AG08470 (cell line): Measurements from ENCODE around the gene STOML3.

GRCh38 chr13:37681526-37682133, 83.1 kb upstream of the POSTN start:
- RRBS, result no CpG with 5 or more reads among the region's 6 CpGs

- RRBS, result no CpG with 5 or more reads among the region's 18 CpGs
Measured at GRCh38 chr13:38349276-38349677, 374 bp upstream of the UFM1 start.

- RRBS, result no CpG with 5 or more reads among the region's 1 CpG
Measured at GRCh38 chr13:38514475-38514951, 164.9 kb downstream of the UFM1 start.

GRCh38 chr13:38814447-38814646, 127.5 kb downstream of the FREM2 start:
- RRBS, result no CpG with 5 or more reads among the region's 1 CpG

- RRBS, result no CpG with 5 or more reads among the region's 2 CpGs
Measured at GRCh38 chr13:38990532-38991138, at the start of gene STOML3. Gene STOML3 (minus strand): TSS chr13:38990831.

DNA sequence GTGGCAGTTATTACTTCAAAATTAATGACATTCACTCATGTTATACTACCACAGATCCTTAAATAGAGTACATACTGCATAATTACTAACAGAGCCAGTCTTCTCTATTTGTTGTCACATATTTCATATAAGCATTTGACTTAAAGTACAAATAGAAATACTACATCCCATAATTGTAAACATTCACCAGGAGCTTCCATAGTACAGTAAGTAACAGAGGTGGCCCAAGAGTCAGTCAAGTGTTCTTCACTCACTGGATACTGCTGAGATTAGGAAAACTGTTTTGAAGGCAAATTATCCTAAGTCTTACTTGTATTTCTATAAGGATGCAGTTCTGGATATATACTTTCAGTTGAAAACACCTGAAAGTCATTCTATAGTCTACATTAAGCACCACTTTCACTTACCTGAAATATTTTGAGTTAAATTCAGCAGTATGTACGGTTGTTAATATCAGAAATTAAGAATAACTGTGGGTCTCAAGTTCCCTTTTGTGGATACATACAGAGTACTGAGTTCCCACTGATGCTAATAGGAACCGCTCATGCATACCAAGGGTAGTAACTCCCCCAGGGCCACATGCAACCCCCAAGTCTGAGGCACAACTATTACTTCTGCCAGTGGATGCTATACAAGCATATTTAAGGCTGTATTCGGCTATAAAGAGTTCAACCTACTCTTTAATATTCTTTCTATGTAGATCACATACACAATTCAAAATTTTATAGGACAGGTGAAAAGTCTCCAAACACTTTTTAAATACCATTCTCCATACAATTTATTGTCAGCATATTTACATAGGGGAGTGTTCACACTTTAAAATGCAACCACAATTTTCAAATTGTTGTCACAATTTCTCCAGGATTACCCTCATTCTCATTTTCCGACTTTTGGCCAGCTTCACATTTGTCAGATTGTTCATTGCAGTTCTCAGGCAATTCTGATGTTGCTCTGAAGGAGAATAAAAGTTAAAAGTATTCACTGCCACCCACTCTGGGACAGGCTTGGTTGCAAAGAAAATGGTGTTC, 20.1 kb upstream of the STOML3 start:
- RRBS, result no CpG with 5 or more reads among the region's 4 CpGs

- RRBS, result no CpG with 5 or more reads among the region's 9 CpGs
Measured at GRCh38 chr13:39395310-39395984, 207.5 kb downstream of the LHFPL6 start.

- RRBS, result no CpG with 5 or more reads among the region's 7 CpGs
Measured at GRCh38 chr13:39417520-39418029, 185.4 kb downstream of the LHFPL6 start.

DNA sequence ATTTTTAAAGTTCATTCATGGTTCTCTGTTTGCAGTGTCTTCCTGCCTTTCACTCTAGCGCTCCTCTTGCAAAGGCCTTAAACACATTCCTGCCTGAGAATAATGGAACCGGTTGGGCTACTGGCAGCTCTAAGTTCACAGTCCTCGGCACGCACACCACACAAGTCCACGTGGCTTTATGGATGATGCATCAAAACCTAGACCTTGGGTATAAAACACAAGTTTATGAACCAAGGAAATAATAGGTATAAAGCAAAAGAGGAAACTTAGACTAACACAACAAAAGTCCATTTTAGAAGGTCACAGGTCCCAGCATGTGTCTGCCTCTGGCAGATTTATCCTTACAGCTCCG, 65.9 kb downstream of the LHFPL6 start:
- RRBS, result no CpG with 5 or more reads among the region's 6 CpGs

DNA sequence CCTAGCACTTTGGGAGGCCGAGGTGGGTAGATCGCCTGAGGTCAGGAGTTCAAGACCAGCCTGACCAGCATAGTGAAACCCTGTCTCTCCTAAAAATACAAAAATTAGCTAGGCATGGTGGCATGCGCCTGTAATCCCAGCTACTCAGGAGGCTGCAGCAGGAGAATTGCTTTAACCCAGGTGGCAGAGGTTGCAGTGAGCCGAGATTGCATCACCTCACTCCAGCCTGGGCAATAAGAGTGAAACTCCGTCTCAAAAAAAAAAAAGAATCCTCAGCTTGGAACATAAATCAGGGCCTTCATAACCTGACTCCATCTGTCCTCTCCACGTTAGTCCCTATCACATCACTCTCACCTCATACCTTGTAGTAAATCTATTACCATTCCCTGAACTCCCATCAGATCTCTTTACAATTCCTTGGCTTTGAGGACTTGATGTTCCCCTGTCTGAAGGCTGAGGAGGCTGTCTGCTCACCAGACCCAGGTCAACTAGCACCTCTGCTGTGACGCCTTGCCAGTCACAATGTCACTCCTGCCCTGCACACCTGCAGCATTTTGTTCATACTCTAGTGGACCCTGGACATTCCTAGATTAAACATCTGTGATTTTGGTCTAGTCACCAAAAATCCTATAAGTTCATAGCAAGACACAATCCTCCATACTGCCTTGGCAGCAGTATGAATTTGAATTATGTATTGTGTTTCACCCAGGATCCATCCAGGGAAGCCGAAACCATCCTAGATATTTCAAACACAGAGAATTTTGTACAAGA, 15.9 kb downstream of the LHFPL6 start:
- RRBS, result no CpG with 5 or more reads among the region's 8 CpGs

DNA sequence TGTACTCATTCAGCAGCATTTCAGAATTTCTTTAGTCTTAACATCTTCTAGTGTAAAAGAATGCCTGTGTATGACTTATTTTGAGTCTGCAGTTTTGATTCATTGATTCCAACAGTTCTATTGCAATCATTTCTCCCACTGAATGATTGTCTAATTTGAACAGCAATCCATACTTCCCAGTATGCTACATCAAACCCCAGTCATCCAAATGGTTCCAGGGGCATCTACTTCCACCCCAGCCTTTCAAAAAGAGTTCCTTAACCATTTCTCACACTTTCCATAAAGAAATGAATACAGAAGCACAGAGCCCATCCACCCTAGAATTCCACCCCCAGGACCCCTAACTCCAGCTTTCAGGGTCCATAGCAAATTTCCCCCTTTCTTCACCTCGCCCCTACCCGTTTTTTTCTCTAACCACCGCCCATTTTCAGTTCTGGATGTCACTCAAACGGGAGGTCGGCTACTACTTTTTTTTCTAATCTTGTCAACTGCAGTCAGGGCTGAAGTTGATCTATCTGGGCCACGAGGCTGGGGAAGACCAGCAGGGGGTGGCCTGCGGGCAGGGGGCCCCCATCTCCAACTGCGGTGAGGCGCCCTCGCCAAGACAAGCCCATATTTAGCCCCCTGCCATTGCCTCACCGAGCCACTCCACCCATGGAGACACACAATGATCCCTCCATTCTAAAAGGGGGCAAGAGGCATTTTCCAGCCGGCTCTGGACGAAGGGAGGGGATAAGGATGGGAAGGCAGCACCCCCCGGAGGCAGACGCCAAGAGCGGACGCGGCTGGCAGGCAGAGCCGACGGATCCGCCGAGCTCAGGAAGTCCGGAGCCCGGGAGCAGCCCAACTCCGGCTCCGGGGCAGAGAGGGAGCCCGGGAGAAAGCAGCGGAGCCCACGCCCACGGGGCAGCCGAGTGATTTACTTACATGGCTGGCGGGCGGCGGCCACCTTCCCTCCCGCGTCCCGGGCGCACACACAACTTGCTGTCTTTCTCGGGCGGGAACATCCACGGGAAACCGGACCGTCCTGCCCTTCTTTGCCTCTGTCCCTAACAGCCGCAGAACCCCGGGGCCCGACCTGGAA, 695 bp downstream of the LHFPL6 start:
- RRBS, result 1% methylated on average over 25 of the region's 46 CpGs

DNA sequence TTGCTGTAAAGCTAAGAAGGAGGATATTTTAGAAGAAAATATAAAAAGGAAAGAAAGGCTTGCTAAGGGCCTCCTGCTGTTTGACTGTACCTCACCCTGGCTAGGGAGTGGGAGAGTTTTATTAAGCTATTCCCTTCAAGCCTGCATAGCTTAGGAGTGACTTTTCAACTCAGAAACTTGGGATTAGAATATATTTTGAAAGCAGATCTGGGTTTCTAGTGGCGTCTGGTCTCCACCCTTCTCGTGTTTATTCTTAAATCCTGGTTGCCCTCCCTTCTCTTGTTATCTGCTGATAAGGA, 460.0 kb downstream of the COG6 start:
- RRBS, result no CpG with 5 or more reads among the region's 2 CpGs

GRCh38 chr13:40190534-40191253, 475.7 kb downstream of the FOXO1 start:
- RRBS, result no CpG with 5 or more reads among the region's 6 CpGs

- RRBS, result no CpG with 5 or more reads among the region's 4 CpGs
Measured at GRCh38 chr13:40269052-40269708, 397.3 kb downstream of the FOXO1 start.

DNA sequence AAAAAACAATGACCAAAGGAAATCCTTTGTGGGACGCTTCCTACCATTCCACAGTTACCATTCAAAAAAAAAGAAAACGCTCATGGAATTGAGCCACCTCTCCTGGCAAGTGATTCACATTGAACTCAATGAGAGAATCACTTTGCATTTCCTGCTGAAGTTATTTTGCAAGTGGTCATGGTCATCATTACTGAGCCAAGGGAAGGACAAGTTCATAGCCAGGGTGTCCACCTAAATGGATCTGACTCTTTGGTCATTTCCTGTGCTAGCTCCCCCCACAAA, 352.6 kb downstream of the FOXO1 start:
- RRBS, result no CpG with 5 or more reads among the region's 2 CpGs

GRCh38 chr13:40344012-40344850, 322.2 kb downstream of the FOXO1 start:
- RRBS, result no CpG with 5 or more reads among the region's 8 CpGs

DNA sequence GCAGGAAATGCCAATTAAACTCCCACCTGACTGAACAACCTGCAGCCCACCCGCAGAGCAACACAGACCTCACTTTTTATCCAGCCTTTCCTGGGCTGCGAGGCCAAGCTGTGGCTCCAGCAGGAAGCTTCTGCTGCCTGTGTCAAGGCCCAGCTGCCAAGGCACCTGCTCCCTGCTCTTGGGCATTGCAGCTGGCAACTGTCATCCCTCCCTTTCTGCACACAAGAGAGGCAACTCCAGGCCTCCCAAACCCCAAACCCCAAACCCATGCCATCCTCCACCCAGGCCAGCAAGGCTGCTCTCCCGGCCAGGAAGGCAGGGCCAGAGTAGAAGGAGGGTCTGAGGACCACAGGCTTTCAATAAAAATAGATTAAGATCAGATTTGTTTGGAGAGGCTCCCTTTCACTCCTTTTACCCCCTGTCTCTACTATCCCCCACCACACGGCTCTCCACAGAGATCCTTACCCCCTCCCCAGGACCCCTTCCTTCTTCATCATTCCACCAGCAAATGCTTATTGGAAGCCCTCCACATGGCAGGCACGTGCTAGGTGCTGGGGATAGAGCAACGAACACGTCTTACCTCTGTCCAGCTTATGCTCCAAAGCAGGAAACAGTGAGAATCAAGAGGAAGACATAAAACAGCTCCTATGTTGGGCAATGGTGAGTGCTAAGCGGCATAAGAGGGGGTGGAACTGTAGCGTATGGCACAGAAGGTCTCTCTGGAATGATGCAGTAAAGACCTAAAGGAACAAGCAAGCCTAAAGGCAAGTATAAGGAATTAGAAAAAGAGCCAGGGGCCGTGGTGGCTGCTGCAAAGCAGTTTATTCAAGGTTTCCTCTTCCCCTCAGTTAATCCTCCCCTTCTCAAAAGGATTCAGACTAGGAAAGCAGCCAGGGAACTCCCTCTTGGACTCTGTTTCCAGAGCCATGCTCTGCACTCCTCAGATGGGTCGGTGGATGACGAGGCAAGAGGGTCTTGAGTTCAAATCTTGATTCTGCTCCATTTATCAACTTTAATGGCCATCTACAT, 289.7 kb downstream of the FOXO1 start:
- RRBS, result no CpG with 5 or more reads among the region's 12 CpGs

DNA sequence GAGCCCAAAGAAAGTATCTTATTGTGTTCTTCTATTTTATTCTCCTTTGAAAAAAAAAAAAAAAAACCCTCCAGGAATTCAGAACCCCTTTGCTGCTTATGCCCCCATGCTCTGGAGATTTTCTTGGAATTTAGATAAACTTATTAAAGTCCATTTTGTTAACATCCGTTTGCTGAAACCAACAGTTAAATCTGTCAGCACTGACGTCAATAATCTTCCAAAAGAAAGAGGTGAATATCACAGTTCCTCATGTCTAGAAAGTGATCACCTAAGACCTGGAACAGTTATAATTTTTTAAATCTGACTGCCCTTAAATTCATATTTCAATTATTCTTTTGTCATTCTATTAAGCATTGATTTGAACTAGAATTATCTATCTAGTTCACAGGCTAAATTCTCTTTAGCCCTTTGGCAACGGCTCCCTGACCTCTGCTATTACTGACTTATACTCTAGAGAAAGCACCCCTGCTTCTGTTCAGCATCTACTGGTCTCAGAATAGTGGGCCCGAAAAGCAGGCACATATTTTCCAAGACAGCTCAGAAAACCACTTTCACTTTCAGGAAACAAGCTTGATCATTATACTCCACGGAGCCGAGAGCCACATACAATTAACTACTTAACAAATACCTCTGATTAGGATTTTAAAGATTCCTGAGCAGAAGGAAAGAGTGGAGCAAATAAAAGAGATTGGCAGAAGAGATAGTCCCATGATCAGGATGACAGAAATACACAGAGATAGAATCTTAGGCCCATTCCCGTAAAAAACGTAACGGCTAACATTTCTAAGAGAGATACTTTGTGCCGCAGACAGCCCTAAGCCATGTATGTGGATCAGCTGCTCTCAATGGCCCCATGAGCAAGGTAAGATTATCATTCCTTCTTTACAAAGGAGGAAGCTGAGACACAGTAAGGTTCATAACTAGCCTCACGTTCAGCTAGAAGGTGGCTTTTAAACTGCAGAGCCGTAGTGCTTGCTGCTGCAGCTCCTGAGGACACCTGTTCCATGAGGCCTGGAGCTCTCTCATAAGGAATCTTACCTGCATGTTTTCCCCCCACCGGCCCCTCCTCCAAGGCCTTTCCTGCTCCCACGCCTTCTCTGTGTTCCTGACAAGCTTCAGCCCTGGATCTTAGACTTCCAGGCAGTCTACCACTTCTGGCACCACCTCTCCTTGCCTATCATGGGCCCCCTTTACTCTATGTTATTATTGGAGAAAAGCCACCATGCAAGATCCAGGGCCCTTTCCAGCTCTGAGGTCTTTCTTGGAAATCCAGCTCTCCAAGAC, 227.4 kb downstream of the FOXO1 start:
- RRBS, result no CpG with 5 or more reads among the region's 14 CpGs

- RRBS, result no CpG with 5 or more reads among the region's 1 CpG
Measured at GRCh38 chr13:40606677-40606983, 59.8 kb downstream of the FOXO1 start.

- RRBS, result no CpG with 5 or more reads among the region's 7 CpGs
Measured at GRCh38 chr13:40634371-40634855, 32.0 kb downstream of the FOXO1 start.